Skeletal muscle satellite cell (primary cell): ENCODE measurements around the gene RALBP1.

GRCh38 chr18:8045800-8046316 is 478.7 kb downstream of the PTPRM start:
- CAGE, long polyA plus RNA: no peak

GRCh38 chr18:8303039-8303819 is 306.0 kb upstream of the RAB12 start:
- CAGE, long polyA plus RNA: no peak

- CAGE, long polyA plus RNA: no peak
Observed at GRCh38 chr18:8795819-8796531, 90.6 kb downstream of the MTCL1 start.

DNA sequence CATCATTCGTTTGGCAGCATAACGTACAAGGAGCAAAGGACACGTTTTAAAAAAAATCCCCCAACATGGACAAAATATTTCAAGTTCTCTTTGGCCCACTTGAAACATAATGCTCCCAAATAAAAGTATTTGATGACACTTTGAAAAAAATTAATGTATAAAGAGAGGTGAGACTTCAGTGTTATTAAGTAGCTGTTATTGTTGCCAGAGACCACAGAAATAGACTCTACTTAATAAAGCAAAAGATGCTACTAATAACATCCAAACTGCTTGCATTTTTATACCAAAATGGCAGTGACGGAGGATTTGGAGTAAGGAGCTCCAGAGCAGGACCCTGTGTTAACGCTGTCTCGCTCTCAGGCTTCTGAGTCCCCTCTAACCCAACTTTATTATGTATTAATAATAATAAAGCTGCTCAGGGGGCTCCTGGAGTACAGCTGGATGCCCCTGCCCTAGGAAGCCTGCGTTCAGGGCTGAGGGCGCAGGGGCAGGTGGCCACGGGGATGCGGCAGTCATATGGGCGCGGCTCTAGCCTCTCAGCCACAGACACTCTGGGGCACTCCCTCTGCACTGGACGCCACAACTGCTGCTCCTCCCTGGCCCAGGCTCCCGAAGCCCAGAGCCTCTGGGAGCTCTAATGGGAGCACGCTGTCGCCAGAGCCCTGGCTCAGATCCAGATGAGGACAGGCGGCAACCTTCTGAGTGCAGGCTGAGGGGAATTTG is 93.4 kb downstream of the MTCL1 start:
- CAGE, long polyA plus RNA: no peak

- CAGE, long polyA plus RNA: no peak
Observed at GRCh38 chr18:8856818-8857220, 151.5 kb downstream of the MTCL1 start.

DNA sequence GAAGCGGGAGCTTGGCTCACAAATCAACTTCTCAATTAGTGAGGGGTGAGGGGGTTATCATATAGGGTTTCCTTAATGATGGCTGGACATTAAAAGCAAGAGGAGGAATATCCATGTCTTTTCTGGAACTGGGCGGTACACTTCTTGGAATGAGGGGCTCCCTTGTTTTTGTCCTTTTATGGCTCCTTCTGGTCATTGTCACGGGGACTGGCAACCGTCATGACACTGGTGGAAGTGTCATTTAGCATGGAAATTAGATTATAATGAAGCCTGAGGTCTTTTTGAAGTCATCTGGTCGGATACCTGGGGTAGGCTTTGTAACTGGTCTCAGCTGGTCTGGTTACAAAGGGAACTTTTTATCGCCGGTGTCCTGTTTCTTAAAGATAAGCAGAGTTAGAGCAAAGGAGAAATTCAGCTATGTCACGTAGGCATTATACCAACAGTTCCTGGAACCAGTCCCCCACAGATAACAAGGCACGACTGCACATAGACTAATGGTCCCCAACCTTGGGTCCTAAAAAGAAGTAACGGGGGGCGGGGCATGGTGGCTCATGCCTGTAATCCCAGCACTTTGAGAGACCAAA is 93.6 kb upstream of the NDUFV2 start:
- CAGE, long polyA plus RNA: no peak

DNA sequence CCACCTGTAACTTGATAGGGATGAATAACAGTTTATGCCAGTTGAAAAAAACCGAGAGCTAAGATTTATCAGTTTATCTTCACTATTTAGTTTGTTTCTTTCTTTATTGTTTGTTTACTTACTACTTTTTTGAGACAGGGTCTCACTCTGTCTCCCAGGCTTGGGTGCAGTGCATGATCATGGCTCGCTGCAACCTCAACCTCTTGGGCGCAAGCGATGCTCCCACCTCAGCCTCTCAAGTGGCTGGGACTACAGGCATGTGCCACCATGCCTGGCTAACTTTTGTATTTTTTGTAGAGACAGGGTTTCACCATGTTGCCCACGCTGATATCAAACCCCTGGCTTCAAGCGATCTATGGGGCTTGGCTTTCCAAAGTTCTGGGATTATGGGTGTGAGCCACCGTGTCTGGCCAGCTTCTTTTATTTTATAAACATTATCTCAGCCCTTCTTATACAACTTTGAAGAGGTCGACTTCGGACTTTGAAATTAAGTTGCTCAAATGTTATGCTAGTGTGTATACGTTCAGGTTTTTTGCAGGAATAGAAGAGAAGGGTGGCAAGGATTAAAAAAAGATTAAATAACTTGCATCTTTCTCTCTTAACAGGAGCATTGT is 8.0 kb downstream of the NDUFV2 start:
- CAGE, long polyA plus RNA: no peak

- CAGE, long polyA plus RNA: no peak
Observed at GRCh38 chr18:9153851-9155120, 17.7 kb downstream of the ANKRD12 start.

DNA sequence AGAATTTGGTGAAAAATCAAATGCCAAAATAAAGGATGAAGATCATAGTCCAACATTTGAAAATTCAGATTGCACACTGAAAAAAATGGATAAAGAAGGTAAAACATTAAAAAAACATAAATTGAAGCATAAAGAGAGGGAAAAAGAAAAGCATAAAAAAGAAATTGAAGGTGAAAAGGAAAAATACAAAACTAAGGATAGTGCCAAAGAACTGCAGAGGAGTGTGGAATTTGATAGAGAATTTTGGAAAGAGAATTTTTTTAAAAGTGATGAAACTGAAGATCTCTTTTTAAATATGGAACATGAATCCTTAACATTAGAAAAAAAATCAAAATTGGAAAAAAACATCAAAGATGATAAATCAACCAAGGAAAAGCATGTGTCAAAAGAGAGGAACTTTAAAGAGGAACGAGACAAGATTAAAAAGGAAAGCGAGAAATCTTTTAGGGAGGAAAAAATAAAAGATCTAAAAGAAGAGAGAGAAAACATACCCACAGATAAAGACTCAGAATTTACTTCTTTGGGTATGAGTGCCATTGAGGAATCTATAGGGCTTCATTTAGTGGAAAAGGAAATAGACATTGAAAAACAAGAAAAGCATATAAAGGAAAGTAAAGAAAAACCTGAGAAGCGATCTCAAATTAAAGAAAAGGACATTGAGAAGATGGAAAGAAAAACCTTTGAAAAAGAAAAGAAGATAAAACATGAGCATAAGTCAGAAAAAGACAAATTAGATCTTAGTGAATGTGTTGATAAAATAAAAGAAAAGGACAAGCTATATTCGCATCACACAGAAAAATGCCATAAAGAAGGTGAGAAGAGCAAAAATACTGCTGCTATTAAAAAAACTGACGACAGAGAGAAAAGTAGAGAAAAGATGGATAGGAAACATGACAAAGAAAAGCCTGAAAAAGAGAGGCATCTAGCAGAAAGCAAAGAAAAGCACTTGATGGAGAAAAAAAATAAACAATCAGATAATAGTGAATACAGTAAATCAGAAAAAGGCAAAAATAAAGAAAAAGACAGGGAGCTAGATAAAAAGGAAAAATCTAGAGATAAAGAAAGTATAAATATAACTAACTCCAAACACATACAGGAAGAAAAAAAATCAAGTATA is 79.1 kb upstream of the TWSG1 start:
- CAGE, long polyA plus RNA: no peak

DNA sequence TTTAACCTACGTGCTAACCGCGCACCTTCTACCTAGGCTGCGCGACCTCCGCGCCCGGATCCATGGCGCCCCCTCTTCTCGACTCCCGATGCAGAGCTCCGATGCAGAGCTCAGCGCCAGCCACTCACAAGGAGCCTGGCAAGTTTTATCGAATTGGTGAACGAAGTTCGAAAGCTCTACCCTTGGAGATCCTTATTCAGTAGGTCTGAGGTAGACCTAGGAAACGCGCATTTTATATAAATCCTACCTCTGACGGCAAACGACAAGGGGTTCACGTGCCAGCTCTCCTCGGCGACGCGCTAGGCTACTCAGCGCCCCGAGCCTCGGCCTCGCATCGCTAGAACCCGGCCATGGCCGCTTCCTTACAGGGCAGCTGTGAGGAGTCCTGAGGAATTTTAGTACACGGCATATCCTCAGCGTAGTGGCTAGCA is 668 bp upstream of the TWSG1 start:
- CAGE, long polyA plus RNA: no peak

GRCh38 chr18:9400008-9400508 is 65.5 kb downstream of the TWSG1 start:
- CAGE, long polyA plus RNA: no peak

DNA sequence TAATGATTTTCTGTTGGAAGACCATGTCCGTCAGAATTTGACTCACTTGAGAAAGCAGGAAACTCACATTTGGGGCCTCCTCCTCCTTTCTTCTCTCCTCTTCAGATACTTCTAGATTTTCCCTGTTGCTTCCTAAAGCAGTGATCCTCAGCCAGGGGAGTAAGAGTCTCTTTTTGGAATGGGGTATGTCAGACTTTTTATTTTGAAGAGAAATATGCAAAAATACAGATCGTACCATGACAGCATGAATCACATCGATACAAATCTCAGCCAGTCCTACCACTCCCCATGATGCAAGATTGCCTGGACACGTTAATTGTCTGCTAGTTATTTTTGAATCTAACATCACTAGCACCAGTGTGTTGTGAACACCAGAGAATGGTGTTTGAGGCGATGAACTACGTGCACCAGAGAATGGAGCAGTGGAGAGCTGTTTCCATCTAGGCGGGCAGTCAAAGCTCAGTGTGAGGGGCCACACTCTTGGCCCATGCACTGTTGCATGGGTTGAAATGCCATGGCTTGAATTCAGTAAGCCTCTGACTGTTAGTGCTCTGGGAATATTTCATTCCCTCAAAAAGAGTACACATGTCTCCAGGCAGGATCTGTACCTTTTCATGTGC is 46.4 kb upstream of the RALBP1 start:
- CAGE, long polyA plus RNA: no peak

- CAGE, long polyA plus RNA: no peak
Observed at GRCh38 chr18:9475330-9476068, at the start of gene RALBP1. Gene RALBP1 (plus strand): TSS chr18:9475513.

GRCh38 chr18:9638819-9639197 is 24.4 kb upstream of the PPP4R1 start:
- CAGE, long polyA plus RNA: no peak

GRCh38 chr18:9684842-9685885 is 22.9 kb upstream of the RAB31 start:
- CAGE, long polyA plus RNA: no peak

GRCh38 chr18:9720127-9721036 is 12.3 kb downstream of the RAB31 start:
- CAGE, long polyA plus RNA: no peak

- CAGE, long polyA plus RNA: no peak
Observed at GRCh38 chr18:9734170-9734762, 26.2 kb downstream of the RAB31 start.

DNA sequence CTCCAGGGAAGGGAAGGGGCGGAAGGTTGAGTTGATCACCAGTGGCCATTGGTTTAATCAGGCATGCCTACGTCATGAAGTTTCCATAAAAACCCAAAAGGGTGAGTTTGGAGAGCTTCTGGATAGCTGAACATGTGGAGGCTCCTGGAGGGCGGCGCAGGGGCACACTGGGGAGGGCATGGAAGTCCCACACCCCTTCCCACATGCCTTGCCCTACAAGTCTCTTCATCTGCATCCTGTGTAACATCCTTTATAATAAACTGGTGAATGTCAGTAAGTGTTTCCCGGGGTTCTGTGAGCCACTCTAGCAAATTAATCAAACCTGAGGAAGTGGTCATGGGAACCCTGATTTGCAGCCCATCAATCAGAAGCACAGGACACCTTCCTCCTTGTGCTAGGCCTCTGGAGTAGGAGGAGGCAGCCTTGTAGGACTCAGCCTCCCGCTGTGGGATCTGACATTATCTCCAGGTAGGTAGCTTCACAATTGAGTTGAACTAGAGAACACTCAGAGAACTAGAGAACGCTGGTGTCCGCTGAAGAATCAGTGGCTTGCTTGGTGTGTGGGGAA is 30.4 kb downstream of the RAB31 start:
- CAGE, long polyA plus RNA: no peak

DNA sequence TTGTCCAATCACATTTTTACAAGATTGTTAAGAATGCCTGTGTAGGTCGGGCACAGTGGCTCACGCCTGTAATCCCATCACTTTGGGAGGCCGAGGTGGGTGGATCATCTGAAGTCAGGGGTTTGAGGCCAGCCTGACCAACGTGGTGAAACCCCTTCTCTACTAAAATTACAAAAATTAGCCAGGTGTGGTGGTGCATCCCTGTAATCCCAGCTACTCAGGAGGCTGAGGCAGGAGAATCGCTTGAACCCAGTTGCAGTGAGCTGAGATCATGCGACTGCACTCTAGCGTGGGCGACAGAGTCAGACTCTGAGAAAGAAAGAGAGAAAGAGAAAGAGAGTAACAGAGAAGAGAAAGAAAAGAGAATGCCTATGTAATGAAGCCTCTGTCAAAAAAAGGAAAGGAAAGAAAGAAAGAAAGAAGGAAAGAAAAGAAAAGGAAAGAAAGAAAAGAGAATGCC is 77.7 kb downstream of the RAB31 start:
- CAGE, long polyA plus RNA: no peak

- CAGE, long polyA plus RNA: no peak
Observed at GRCh38 chr18:9845492-9845907, 40.3 kb upstream of the TXNDC2 start.